T47D (cell line): ENCODE measurements around a stretch of chr10.

- RRBS = no CpG with 5 or more reads among the region's 11 CpGs
Measured at GRCh38 chr10:6138477-6138887, 49.6 kb downstream of the RBM17 start.

DNA sequence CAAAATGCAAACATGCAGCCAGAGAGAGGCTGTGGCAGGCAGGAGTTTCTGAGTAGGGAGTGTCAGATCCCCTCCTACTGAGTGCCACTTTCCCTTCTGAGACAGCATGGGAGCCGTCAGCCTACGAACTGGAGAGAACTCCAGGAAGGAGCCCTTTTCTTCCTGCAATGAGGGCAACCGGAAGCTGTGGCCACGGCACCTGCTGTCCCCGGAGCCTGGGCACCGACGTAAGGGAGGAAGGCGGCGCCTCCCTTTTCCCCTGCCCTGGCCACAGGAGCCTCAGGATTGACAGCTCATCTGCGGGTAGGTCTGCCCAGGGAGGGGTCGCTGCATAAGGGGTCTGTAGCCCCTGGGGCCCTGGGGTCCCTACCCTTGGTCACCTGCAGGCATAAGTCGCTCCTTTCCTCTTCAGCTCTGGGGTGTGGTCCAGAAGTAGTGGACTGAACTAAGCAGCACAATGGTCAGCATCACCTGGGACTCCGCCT lies 51.7 kb downstream of the RBM17 start:
- RRBS = no CpG with 5 or more reads among the region's 13 CpGs

DNA sequence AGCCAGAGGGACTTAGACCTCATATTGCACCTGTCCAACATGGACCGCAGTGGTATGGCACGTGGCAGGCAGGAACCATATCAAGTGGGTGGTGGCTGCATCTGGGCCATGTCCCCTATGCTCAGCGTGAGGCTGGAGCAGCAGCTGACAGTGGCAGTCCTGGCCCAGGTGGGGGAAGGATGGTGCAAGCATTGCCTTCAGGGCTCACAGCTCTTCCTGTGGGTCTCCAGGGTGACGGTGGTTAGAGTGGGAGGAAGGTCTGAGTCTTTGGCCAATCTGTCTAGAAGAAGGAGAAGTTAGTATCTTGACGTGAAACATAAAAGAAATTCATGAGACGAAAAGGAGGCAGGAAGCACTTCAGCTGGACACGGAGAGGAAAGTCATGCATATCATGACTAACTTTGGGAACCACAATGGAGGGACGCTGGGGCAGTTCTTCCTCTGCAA lies 54.4 kb upstream of the PFKFB3 start:
- RRBS = no CpG with 5 or more reads among the region's 8 CpGs

- RRBS = no CpG with 5 or more reads among the region's 7 CpGs
Measured at GRCh38 chr10:6162932-6163333, 39.8 kb upstream of the PFKFB3 start.

DNA sequence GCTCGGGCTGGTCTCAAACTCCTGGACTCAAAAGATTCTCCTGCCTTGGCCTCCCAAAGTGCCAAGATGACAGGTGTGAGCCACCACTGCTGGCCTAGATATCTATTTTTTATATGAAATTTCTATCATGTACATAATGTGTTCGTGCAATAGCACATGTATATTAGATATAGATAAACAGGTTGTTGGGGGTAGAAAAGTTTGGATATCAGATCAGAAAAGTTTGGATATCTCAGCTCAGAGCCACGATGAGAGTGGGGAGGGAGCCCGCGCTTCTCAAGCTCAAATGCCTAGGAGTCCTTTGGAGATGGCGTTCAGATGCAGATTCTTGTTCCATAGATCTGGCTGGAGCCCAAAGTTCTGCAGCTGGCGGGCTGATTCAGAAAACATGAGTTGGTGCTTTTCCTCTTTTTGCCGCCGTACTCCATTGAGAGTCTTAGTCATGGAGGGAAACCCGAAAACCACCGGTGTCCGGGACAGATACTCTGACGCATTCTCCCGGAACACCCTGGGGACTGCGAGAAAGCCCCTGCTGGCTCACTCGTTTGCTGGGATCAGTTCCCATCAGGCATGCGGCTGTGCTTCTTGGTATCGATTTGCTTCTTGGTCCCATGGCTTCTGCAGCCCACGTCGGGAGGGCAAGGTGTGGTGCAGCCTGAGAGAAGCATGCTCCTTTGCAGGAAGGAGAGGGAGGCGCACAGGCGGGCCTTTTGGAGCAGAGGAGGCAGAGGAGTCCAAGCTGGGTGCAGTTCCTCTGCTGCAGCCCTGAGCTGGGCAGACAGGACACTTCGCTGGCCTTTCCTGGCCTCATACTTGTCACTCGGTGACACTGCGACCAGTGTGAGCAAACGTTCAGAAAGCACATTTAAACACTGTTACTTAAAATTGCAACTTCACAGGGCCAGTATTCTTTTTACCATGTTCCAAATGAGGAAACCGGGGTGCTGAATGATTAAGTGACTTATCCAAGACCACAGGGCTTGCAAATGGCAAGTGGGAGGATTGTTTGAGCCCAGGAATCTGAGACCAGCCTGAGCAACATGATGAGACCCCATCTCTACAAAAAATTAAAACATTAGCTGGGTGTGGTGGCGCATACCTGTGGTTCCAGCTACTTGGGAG lies 30.8 kb upstream of the PFKFB3 start:
- RRBS = no CpG with 5 or more reads among the region's 28 CpGs

DNA sequence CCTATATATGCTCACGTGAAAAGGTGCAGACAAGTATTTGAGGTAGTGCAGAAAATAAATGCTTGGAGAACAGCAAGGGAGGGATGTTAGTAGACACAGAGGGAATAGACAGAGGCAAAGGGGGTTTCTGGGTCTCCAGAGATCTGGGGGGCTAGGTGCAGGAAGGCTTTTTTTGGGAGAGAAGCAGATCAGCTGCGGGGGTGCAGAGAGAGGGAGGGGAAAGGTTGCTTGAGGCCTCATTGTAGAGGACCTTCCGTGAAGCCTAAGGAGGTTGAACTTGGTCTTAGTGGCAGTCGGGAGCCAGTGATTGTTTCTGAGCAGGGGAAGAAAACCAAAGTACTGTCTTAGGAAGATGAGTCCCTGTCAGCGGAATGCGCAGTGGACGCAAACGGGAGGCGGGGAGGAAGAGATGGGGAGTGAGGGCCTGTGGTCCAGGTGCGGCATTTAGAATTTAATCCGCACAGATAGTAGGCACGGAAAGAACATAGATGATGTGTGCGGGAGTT lies 29.2 kb upstream of the PFKFB3 start:
- RRBS = no CpG with 5 or more reads among the region's 13 CpGs

GRCh38 chr10:6174032-6174912 lies 28.5 kb upstream of the PFKFB3 start:
- RRBS = no CpG with 5 or more reads among the region's 27 CpGs

DNA sequence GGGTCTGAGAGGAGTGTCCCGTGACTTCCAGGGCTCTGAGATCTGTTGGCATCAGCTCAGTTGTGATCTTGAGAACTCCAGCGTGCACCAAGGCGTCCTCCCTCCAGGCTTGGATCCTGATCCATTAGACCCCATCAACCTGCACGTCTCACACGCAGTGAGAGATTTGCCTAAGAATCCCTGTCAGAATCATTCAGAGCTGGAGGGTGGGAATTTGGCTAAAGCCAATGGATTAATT lies 2.1 kb downstream of the PFKFB3 start:
- RRBS = no CpG with 5 or more reads among the region's 5 CpGs

DNA sequence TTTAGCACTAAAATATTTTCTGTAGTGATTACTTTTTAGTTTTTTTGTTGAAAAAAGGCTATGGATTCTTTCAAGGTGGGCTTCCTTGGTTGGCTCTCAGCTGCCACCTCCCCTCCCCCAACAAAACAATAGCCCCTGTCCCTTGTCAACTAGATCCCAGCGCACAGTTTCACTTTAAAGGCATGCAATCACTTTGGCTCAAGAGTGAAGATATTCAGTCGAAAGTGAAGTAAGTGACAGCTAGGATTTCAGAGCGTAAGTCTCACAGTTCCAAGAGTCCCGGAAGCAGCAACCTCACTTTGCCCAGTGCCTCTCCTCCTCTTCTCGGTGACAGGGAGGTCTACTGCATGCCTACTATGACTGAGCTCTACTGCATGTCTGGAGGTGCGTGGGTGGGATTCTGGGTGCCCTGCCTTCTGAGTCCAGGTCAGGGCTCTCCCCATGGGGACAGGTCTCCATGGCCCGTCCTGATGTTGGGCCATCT lies 17.1 kb downstream of the PRKCQ start:
- RRBS = no CpG with 5 or more reads among the region's 7 CpGs

DNA sequence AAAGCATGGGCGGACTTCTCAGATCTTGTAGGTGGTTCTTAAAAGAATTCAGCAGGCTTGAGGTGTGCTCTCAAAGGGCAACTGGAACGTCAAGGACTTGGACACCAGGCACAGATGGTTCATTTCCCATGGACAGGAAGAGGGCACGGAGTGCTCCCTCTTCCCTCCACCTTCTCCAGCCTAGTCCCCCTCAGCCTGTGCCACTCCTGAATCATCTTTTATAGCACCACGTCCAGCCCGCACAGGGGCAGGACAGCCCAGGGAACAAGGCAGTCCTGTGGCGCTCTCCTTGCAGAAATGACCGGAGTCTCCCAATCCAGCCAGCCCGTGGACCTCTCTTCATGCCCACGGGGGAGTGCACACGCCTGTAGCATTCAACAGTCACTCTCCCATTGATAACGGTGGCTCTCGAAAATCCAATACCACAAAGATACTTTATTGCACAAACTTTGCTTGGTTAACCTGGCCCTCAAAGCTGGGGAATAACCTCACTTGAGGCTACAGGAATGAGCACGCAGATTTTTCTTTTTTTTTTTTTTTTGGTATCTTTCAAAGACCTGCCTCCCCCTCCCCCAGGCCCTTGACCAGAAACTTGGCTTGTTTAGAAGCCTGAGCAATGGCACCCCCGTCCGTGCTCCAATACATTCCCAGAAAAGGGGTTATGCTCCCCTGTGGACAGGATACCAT lies 808 bp downstream of the PRKCQ start:
- RRBS = no CpG with 5 or more reads among the region's 15 CpGs

DNA sequence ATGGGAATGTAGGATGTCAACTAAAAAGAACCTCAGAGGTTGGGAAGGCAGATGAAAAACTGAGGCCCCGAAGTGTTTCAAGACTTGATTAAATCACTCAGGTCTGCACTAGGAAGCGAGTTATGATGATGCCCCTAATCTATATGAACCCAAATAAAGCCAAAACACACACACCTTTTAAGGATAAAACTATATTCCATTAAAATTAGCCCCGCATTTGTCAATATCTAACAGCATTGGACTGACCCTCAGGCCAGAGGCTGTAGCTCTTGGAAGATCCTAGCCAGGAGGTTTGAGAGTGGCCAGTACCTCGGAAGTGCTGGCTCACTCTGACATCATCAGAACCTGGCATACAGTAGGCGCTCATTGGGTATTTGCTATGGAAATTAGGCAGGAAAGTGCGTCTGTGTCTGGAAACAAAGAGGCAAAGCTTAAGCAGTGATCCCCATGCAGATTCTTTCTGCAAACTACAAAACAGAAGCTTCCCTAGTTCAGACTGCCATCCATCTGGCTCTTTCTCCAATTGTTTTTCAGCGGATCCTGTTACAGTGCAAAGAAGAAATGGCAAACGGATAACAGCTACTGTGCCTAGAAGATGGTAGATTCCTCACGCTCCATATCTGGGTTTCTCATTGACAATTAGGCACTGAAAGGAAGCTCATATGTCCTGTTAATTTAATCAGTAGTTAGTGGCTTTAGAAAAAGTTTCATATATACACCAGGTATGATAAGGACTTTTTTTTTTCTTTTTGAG lies 1.7 kb upstream of the PRKCQ start:
- RRBS = no CpG with 5 or more reads among the region's 9 CpGs

DNA sequence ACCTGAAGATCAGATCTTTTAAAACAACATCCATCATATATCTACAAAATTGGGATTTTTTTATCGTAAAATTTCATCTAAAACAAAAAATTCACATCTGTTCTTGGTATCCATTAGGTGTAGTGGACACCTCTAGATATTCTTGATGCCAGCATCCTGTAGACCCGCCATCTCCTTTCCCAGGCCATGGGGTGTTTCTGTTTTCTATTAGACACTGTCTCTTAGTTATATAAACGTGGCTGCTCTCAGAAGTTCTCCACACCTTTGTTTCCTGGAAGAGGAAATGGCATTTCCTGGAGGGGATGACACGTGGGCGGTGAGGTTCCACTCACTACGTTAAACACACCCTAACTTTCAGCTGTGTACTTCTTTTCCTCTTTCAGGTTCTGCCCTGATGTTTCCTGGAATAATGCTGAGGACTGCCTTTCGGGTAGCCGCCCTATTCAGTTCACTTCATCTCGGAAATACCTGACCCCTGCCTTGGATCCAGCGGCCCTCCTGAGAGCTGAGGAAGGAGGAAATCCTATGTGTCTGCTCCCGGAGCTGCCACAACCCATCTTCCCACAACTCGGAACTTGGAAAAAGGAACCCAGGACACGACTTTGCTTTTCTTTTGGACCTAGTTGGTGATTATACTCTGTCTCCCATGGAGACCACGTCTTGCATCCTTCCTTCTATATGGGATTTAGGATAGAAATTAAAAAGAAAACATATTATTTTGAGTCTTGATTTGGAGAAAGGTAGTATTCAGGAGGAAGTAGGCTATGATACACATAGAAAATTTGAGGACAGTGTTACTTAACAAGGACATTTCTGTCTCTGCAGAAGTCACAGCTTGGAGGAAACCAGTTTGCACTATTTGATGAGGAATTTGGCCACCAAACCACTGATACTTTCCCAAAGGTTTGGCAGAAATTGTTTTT lies 3.5 kb upstream of the PRKCQ start:
- RRBS = no CpG with 5 or more reads among the region's 14 CpGs

DNA sequence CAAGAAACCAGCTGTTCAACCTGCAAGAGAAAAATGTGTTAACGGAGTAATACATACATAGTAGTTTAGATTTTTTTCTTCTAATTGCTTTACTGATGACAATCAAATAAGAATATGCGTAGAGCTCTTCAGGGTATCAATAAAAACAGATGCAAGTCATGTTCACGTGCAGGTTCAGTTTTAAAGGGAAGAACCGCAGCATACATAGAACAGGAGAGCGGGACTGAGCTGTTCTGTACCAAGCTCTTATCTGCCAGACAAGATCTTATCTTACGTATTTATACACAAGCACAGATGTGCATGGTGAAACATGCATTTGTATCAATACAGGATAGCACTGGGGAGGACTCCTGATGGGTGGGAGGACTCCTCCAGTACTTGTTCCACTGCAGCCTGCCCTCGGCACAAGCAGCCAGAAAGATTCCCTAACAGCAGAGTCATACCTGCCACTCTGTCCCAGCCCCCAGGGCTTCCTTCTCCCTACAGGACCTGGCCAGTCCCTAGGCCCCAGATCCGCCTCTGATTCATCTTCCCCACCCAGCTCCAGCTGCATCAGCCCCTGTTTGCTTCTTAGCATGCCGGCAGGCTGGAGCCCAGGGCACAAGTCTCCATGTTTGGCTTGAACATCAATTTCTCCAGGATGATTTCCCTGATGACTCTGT lies 13.1 kb upstream of the PRKCQ start:
- RRBS = no CpG with 5 or more reads among the region's 9 CpGs

GRCh38 chr10:6756074-6756442 lies 176.0 kb upstream of the PRKCQ start:
- RRBS = no CpG with 5 or more reads among the region's 5 CpGs

DNA sequence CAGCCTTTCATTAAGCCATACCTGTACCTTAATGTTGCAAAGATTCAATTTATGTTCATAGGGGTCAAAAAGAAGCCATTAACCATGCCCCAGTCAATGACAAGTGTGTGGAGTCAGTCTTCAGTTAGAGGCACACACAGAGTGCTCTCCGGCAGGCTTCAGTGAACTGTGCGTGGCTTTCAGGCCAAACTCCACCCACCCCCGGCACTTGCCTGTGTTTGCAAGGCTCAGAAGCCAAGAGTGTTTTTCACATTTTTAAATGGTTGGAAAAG lies 104.8 kb downstream of the SFMBT2 start:
- RRBS = 92% methylated on average over 3 of the region's 3 CpGs

DNA sequence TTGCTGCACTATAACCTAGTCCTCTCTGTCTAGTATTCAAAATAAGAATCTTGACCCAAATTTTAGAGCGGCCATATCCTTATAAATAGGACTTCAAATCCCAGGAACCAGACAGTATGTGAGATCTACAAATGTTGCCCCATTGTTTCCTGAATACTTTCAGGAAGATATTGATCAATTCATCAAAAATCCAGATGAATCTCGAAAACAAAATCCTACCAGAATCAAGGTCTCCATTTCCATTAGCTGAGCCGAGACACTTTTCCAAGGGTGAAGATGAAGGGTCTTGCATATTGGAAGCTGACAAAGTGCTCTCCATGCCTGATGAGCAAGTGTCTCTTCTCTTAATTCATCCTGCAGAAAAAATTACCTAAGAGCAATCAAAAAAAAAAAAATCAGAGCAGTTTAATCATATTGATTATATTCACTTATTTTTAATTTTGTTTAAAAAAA lies 29.2 kb downstream of the SFMBT2 start:
- RRBS = no CpG with 5 or more reads among the region's 3 CpGs

DNA sequence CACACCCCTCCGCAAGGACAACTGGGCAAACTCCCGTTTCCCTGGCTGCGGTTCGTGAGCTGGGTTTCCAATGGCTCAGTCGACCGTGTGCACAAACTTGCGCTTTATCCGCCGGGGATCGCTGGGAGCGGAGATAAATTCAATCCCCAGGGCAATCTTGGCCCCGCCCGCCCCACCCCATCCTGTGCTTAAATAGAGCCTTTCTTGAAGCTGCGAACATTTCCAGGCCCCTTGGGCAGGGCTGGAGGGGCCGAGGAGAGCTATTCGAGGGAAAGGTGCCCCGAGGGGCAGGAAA lies 494 bp upstream of the SFMBT2 start:
- RRBS = no CpG with 5 or more reads among the region's 17 CpGs

DNA sequence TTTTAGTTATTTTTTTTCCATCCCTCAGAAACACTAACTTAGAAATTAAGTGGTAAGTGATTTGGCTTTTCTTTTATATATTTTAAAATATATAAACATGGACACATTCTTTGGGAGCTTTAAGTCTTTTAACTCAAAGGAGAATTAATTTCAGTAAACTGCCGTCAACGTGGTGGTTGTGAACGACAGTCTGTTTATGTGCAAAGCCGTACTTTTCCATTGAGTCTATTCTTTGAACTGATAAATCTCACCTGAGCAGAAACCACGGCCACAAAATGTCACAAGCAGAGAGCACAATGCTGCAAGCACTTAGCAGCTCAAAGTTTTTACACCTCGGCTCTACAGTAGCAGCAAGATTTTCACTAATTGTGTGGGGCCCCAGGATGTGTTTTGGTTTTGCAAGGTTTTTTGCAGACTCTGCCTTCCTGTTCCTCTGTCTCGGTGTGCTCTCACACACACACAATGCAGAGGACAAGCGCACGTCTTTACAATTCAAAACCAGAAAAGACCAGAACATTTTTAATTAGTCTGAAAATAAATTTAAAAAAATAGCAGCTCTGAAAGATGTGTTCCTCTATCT lies 73.6 kb upstream of the SFMBT2 start:
- RRBS = no CpG with 5 or more reads among the region's 9 CpGs

DNA sequence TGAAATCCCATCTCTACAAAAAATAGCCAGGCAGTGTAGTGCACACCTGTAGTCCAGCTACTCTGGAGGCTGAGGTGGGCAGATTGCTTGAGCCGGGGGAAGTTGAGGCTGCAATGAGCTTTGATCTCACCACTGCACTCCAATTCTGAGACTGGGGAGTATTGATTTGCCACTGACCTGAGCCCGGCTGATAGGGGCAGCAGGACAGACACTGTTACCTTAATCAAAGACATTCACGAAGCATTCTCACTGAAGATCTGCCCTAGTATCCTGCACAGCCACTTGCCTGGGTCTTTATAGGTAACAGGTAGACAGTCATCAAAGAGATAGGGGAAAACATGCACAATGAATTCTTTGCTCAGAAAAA lies 558 bp upstream of the ITIH2 start:
- RRBS = 9% methylated on average over 2 of the region's 3 CpGs

GRCh38 chr10:7707041-7707500 lies 4.0 kb downstream of the ITIH2 start:
- RRBS = no CpG with 5 or more reads among the region's 4 CpGs